Left lobe of liver (tissue), 1 donor: ENCODE measurements around a stretch of chr2.

DNA sequence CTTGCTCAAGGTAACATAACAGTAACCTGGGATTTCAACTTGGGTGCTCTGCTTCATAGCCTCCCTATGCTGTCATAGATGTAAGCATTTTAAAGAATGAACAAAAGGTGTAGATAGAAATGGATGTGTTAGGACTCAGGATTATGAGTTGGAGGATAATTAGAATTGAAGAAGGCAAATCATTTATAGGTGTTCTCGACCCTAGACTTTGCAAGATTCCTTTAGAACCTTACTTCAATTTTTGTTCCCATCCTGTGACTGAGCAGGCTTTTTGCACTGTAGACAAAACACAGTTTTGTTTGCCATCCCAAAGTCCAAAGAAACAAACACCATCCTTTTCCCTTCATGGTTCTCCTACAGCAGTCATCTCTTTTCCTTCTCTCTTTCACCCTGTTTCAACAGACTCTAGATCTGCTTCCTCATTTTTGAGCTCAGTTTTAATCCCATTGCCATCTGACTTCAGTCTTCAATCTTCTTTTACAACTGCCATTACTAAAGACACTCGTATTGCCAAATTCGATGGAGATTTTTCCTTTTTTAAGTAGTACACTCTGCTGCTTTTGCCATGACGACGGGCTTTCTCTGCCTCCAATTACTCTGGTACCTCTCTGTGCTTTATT lies 4.4 kb downstream of the HNMT start:
- PRO-cap = no peak

- PRO-cap = no peak
These were observed 67.9 kb downstream of the SPOPL start for GRCh38 chr2:138569332-138569969.

DNA sequence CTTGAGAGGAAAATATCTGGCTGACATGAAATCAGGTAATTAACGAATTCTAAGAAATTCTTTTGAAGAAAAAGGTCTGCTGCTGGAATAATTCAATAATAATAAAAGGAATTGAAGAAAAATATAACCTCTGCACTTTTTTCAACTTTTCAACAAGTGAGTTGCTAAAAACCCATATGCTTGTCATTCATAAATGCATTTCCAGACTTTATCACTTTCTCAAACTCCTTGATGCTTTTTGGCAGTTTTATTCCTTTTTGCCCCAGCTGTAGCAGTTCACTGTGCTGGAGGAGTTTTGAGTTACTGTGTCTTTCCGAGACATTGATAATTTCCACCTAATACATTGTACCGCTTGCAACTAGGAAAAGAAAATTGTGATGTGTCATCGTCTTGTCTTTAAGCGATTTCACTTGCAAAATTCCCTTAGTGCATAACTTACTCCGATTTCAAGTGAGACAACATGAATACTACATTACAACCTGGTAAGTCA lies 340.7 kb upstream of the KYNU start:
- PRO-cap = no peak

GRCh38 chr2:142870534-142870963 lies 6.9 kb upstream of the KYNU start:
- PRO-cap = no peak

DNA sequence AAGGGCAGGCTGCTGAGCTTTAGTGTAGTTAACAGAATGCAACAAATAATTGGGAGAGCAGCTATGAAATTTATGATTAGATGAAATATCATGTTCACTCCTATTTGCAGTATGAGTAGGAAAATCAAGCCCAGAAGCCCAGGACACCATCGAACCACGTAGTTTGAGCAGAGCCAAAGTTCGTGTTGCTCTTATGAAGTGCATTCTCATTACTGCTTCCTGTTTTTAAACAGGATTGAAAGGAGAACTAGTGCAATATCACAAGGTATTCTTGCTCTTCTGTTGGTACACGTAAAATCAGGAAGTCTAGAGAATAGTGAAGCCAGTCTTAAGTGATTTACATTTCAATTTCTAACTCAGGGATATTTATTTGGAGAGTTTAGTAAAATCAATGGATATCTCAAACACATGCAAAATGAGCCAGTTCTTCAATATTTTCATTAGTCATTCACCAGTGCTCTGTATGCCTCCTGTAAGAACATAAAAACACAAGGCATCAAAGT lies 21.1 kb downstream of the ARHGAP15 start:
- PRO-cap = no peak

GRCh38 chr2:143521413-143521851 lies 392.2 kb downstream of the ARHGAP15 start:
- PRO-cap = no peak

DNA sequence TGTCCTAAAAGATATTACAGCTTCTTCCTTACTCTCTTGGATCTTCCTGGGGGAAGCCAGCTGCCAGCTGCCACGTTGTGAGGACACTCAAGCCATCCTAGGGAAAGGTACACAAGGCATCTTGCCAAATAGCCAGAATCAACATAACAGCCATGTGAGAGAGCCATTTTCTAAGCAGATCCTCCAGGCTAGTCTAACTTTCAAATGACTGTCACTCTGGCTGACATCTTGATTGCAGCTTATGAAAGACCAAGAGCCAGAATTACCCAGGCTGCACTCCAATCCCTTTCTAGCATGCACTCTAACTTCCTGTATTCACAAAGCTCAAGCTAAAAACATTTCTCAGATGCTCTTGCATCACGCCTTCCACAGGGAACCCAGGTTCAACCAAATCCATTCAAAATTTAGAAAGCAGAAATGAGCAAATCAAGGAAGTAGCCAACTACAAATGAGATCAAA lies 94.5 kb downstream of the GTDC1 start:
- PRO-cap = no peak

GRCh38 chr2:144350075-144350911 lies 18.0 kb upstream of the GTDC1 start:
- PRO-cap = no peak

DNA sequence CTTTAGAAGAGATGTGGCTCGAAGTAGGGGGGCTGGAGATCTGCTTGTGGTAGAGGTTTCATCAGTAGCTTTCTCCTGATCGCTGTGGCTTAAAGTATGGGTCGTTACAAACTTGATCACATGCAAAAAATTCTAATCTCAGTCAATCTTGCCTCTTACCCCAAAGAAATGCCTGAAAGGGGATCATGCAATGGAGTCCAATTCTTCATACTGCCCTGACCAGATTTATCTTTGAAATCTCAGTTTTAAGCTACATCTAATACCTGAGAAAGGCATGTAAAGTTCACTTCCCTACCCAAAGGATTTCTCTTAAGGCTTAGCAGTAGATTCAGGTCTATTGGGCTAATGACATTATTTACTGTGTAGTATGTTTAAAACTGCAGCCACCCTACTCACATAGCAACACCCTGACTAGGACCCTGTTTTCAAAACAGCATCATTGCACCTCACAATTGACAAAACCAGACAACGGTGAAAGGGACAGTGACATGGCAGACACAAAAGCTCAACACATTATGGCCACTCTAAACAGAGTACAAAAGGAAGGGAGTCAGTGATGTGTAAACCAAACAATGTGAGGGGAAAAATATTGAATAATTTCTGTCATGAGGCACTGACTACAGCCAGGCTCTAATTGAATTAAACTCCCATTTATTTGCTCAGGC lies 81.3 kb downstream of the ZEB2 start:
- PRO-cap = no peak

DNA sequence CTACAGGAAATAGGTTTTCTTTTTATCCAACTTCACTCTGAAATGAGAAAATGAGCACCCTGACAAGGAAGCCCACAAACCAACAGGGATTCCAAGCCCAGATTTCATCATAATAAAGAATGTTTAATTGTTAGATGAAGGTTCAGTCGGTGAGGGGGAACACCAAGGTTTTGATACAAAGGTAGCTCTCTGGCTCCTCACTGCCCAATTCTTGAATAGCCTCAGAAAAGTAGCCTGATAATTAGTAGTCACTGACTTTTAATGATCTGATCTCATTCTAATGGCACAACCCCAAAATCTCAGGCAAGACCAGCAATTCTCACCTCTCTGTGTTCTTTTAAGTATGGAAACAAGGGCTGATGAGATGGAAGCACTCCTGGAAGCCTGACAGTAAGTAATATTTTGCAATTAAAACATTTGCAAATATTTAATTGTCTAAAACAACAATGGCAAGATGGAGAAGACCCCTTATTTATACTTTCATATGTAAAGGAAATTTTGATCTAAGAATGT lies 75.2 kb downstream of the ZEB2 start:
- PRO-cap = no peak

DNA sequence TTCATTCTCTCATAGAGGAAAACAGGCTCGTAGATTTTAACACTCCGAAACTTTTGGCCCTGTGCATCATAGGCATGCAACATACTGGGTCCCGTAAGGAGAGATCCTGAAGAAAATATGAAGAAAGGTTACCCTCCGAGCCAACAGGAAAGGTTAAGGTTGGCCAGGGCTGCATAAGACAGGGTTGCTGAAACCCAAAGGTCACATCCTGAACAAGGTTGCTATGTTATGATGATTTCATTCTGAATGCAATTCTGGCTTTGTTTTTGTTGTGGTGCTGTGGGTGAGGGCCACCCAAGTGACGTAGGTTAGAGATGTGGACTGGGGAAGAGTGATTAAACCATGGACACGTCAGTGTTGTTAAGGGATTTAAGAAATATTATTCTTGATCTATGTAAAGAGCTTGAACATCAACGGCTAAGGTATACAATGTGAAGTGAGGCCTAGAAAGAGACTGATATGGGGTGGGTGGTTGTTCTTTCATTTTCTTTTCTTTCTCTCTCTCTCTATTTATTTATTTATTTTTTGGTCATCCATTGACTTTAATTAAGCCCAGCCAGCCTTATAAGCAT lies 60.0 kb downstream of the ZEB2 start:
- PRO-cap = no peak

- PRO-cap = no peak
These were observed 10.8 kb downstream of the ZEB2 start for GRCh38 chr2:144509019-144509576.

GRCh38 chr2:144513457-144514092 lies 6.3 kb downstream of the ZEB2 start:
- PRO-cap = bidirectional peak, plus-strand start at chr2:144513958, minus-strand start at chr2:144513803

- PRO-cap = no peak
These were observed 9.9 kb upstream of the ZEB2 start for GRCh38 chr2:144529877-144530169.

- PRO-cap = no peak
These were observed 418.0 kb upstream of the ZEB2 start for GRCh38 chr2:144937942-144938244.

GRCh38 chr2:145049402-145049705 lies 529.4 kb upstream of the ZEB2 start:
- PRO-cap = no peak

DNA sequence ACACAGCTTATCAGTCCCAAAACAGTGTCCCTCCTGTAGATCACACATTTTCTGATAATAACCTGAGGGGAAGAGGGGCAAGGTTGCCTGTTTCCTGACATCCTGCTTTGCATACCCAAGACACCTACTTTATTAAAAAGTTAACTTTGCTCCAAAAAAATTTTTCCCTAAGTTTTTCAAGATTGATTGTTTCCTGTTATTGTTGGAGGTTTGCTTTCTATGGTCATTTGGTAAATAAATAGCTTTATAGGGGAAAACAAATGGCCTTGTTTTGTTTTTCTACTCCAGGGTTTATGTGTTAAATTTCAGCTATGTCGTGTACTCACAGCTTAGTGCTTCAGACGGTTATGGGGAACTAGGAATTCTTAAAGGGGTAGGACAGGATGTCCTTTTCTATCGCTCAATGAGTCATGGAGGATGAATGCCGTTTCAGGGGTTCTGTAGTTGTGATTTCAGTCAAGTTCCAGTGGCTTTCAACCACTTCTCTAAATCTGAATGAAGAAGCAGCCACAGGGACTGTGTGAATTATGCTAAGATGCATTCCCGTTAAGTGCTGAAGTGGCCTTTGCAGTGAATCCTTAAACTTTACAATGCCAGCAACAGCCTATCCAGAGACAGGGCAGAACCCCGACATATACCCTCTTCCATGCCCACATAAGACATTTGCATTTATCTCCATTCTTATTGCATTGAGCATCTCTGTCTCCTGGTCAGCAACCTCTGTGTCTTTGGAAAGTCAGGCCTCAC lies 1231.6 kb upstream of the ZEB2 start:
- PRO-cap = no peak

DNA sequence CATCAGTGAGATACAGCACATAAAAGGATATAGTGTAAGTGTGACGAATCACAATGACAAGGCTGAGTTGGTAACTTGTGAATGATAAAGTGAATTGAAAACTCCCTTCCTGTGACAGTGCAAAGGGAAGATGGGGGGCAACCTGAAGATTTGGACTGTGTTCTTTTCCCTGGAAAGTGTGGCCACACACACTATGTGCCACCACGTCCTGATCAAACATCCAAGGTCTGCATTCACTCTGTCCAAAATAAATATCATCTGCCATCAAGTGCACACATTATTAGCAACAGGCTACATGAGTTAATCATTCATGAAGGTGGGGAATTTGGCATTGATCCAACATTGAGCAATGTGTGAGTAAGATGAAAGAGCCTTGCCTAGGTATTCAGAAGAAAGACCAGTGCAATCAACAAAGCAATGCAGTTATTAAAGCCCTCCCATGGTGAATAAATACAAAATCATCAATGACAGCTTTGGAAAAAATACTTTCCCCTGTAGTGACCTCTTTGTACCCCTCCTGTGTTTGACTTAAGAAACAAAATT lies 1280.4 kb upstream of the ZEB2 start:
- PRO-cap = no peak

GRCh38 chr2:148263723-148264295 lies 242.9 kb downstream of the MBD5 start:
- PRO-cap = no peak

GRCh38 chr2:148422401-148423086 lies 222.0 kb upstream of the EPC2 start:
- PRO-cap = no peak